M059J (cell line): ENCODE results near the gene SPARCL1.

- RAMPAGE, long total RNA, result no peak
Observed at GRCh38 chr4:85994796-85995781, 364.8 kb downstream of the MAPK10 start.

- RAMPAGE, long total RNA, result no peak
Observed at GRCh38 chr4:86935266-86936045, 645 bp downstream of the AFF1 start.

- RAMPAGE, long total RNA, result no peak
Observed at GRCh38 chr4:86960049-86960374, 25.2 kb downstream of the AFF1 start.

DNA sequence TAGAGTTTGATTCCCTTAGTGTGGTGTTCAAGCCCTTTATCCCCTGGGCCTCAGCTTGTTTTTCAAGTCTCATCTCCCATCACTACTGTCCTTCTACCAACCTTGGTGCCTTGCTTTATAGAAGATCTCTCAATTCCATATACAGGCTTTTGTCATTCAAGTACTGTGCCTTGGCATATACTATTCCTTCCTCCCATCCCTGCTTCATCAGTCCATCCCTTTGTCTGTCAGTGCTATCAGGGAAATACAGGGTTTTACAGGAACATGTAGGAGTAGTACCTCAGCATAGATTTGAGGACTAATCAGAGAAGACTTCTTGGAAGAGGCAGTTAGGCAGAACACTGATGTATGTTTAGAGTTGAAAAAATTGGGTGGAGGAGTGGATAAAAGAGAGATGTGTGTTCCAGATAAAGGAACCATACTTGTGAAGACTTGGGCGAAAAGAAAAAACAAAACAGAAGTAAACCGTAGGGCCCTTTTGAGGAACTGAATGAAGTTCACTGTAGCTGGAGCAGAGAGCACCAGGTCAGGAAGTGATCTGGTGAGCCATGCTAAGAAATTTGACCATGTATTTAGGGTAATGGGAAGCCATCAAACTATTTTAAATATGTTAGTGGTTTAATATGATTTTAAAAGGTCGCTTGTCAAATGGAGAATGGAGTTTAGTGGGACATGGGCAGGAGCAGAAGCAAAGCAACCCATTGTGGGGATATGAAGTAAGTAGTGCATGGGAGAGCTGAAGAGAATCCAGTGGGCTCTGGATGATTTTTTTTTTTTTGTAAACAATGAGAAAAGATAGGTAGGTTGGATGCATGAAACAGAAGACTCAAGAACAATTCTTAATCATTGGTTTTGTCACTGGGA lies 32.3 kb downstream of the AFF1 start:
- RAMPAGE, long total RNA, result no peak

DNA sequence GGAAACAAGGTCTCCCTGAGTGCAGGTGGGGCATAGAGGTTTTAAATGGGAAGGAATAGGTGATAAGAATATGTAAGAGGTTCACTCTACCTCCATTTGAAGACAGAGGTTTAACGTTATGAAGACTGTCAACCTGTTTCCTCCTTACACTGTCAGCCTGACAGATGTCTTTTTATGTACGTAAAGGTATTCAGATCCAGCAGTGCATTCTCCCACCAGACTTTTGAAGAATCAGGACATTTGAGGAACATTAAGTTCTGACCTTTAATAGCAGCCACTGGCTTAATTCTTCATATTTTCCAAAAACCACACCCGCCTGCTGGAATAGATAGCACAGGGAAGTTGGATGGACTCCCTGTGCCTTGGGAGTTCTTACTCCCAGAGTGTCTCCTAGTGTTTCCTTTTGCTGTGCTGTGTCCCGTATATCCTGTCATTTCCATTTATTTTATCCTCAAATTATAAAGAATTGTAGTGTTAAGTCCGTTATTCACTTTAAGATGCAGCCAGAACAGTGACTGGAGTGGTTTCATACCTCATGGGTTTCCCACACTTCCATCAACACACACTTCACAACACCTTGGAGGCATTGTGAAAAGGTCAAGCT lies 94.5 kb downstream of the AFF1 start:
- RAMPAGE, long total RNA, result no peak

- RAMPAGE, long total RNA, result no peak
Observed at GRCh38 chr4:87045556-87046400, 111.0 kb downstream of the AFF1 start.

- RAMPAGE, long total RNA, result no peak
Observed at GRCh38 chr4:87119667-87120346, 100.6 kb downstream of the KLHL8 start.

GRCh38 chr4:87120347-87121230 lies 99.8 kb downstream of the KLHL8 start:
- RAMPAGE, long total RNA, result no peak

DNA sequence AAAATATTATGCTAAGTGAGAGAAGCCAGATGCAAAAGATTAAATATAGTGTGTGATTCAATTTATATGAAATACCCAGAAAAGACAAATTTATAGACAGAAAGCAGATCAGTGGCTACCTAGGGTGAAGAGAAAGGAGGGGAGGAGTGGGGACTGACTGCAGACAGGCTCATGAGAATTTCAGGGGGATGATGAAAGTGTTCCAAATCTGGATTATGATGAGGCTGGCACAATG lies 69.1 kb downstream of the KLHL8 start:
- RAMPAGE, long total RNA, result no peak

DNA sequence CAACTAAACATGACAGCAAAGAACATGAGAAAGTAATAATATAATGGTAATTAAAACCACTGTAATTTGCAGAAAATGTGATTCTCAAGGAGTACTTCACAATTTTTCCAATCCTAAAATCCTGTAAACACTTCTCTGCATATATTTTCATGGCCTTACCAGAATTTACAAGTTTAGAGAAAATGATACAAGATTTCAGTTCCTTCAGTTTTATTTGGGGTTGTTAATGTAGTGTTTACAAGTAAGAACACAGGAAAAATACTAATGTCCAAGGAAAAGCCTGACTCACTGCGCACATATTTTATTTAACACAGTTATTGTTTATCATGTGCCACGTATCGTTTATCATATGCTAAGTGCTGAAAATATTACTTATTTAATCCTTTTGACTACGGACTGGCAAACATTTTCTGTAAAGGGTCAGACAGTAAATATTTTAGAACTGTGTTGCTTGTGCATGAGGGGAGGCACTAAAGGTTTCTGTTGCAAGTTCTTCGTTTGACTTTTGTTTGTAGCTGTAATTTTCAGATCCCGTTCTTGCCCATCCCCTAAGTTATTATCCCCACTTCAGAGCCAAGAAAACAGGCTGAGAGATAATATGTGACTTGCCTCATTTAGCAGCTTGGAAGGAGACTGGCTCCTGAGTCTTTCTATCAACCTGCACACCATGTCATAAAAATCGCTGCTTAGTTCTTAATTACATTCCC lies 764 bp downstream of the HSD17B13 start:
- RAMPAGE, long total RNA, result no peak

- RAMPAGE, long total RNA, result no peak
Observed at GRCh38 chr4:87388873-87389216, 2.1 kb downstream of the HSD17B11 start.

- RAMPAGE, long total RNA, result no peak
Observed at GRCh38 chr4:87423502-87424207, 1.3 kb downstream of the NUDT9 start.

DNA sequence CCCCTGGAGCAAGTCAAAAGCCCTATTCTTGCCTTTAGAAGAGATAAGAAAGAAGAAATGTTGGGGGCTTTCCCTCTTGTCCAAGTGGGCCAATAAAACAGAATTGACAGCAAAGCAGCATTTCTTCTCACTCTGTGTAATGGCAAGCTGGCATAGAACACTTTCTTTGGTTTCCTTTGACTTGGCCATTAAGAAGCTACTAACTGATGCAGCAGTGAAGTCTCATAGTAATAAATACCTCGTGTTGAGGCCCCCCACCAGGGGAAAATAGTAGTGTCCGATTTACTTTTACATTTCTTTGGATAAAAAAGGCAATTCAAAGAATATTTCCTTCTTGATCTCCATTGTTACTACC lies 3.2 kb downstream of the SPARCL1 start:
- RAMPAGE, long total RNA, result no peak

DNA sequence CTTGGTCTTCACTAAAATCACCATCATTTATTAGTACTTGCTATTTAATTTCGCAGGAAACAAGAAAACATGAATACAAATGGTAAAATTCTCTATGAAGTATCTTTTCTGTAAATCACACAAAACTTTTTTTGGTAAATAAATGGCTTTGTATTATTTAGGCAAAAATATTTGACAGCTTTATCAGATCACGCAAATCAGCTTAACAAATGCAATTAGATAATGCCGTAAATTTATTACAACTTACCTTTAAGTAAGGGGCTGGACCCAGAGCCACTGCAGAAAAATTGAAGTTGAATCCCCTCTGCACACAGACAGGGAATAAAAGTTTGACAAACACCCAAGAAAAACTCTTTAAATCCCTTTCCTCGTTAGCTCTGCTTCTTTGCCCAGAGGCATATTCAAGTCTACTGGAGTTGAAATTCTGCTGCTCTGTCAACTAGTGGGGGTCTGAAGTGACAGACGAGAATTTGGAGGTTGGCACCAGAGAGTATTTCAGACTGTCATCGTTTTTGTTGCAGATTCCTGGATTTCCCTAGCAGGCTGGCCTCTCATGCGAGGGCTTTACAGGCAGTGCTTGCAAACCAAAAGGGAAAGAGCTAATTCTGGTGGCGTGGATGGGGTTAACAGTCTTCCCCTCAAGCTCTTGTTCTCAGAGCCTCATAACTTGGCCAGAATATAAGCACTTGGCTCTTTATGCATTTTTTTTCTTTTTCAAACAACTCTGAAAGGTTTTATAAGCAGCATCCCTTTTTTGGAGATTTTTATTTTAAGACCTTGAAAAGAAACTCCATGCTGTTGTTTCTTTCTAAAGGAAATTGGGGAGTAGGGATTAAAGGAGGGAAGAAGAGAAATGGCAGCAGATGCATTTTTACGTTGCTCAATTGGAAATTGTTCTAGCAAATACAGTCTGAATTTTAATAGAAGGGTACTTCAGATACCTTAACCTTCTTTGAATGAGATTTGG lies at the start of gene SPARCL1:
Gene SPARCL1, minus strand, starts transcription at position 579 of the 967 bp plus-strand sequence.
- RAMPAGE, long total RNA, result no peak

GRCh38 chr4:87857596-87858192 lies 24.9 kb downstream of the MEPE start:
- RAMPAGE, long total RNA, result no peak

- RAMPAGE, long total RNA, result no peak
Observed at GRCh38 chr4:87911216-87911822, 64.2 kb upstream of the SPP1 start.

DNA sequence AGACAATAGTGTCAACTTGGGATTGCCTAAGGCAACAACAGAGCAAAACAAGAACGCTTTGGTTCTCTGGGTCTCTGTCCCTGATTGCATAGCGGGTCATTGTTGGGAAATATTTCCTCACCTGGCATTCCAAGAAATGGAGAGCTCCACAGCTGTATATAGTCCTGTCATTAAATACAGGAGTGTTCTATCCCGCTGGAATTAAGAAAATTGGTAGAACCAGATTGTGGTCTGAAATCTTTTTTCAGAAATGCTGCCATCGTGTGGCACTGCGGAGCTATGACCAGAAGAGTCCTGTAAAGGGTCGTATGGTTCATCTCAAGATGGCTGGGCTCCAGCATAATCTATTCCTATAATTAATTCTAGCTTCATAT lies 2.0 kb upstream of the SPP1 start:
- RAMPAGE, long total RNA, result no peak

- RAMPAGE, long total RNA, result no peak
Observed at GRCh38 chr4:88361282-88361764, 17.3 kb upstream of the HERC6 start.

- RAMPAGE, long total RNA, result no peak
Observed at GRCh38 chr4:88635713-88636473, 43.6 kb downstream of the HERC3 start.

- RAMPAGE, long total RNA, result no peak
Observed at GRCh38 chr4:88756086-88756703, 58.6 kb upstream of the NAP1L5 start.